ENCODE measurements around a stretch of chr17.

- PRO-cap = no peak
These were observed 63.5 kb downstream of the CYTH1 start for GRCh38 chr17:78718453-78719190.

DNA sequence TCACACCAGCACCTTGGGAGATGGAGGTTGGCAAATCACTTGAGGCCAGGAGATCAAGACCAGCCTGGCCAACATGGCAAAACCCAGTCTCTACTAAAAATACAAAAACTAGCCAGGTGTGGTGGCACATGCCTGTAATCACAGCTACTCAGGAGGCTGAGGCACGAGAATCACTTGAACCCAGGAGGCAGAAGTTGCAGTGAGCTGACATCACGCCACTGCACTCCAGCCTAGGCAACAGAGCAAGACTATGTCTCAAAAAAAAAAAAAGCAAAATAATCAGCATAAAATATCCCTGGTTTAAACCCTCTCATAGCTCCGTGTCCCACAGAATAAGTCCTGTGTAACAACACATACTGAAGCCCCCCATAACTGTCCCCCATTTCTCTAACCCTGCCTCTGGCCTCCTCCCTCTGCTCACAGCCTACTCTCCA lies 13.2 kb downstream of the CYTH1 start:
- PRO-cap = no peak

DNA sequence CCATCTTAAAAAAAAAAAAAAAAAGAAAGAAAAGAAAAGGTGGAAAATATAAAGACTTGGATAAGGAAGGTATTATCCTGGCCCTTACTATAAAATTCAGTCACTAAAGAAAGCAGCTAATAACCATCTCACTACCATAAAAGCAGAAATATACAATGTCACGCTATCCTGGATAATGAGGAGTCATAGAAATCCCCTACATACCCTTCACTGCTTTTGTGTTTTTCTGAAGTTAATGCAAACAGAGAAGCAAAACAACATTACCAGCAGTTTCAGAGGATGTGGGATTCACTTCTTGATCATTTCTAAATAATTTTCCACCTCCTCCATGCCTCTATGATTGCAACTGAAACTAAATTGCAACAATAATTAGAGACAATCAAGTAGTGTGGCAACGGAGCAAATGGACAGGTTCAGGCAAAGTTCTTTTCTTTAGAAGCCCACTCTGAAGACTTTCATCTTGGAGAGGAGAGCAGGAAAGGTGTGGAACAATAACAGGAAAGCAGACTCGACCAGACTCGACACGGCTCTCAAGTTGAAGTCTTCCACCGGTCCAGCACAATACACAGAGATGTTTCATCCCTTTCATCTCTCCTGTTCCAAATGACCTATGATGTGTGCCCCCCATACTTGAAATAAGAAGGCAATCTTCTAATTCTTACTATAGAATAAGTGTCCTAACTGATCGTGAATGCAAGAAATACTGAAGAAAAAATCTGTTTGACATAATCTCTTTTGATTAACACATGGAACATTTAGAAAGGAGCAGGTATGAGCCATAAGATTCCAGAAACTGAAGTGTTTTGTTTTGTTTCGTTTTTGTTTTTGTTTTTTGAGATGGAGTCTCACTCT lies 10.1 kb downstream of the CYTH1 start:
- PRO-cap = unidirectional peak, plus-strand start at position 378 of the sequence

DNA sequence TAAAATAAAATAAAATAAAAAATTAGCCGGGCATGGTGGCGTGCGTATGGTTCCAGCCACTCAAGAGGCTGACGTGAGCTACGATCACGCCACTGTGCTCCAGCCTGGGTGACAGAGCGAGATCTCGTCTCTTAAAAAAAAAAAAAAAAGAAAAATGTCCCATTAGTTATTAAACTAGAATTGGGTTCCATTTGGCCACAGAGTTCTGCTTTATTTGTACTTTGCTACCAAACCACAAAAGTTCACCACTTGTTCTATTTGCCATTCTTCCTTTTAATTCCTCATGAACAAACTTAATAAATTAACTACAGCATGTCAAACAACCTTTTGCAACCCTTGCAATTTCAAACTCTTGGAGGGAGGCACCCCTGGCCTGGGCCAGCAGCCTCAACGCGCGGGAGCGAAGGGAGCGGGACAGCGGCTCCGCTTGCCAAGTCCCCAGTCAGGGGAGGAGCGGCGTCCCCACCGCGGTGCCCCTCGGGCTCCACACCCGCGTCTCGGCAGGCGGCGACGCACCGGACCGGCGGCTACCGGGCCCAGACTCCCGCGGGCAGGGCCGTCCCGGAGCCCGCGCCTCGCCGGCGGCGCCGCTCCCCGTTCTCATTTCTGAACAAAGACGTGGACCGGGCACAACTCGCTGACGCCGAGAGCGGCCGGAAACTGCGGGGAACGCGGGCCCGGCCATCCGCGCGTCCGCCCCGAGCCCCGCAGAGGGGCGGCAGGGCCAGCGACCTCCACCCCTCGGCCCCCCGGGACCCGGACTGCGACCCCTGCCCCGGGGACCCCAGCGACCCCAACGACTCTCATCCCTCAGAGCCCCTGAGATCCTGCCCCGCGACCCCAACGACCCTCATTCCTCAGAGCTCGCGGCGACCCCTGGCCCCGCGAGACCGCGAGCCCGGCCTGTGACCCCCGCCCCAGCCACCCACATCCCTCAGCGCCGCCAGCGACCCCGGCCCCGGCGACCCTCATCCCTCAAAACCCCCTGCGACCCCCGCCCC lies 735 bp downstream of the CYTH1 start:
- PRO-cap = bidirectional peak, plus-strand start at position 200 of the sequence, minus-strand start at position 70 of the sequence; bidirectional peak, plus-strand start at position 503 of the sequence, minus-strand start at position 444 of the sequence; bidirectional peak, plus-strand start at position 643 of the sequence, minus-strand start at position 608 of the sequence

GRCh38 chr17:78893530-78894272 lies 9.3 kb downstream of the CEP295NL start:
- PRO-cap = no peak

GRCh38 chr17:78996483-78997386 lies 12.8 kb downstream of the CANT1 start:
- PRO-cap = no peak

DNA sequence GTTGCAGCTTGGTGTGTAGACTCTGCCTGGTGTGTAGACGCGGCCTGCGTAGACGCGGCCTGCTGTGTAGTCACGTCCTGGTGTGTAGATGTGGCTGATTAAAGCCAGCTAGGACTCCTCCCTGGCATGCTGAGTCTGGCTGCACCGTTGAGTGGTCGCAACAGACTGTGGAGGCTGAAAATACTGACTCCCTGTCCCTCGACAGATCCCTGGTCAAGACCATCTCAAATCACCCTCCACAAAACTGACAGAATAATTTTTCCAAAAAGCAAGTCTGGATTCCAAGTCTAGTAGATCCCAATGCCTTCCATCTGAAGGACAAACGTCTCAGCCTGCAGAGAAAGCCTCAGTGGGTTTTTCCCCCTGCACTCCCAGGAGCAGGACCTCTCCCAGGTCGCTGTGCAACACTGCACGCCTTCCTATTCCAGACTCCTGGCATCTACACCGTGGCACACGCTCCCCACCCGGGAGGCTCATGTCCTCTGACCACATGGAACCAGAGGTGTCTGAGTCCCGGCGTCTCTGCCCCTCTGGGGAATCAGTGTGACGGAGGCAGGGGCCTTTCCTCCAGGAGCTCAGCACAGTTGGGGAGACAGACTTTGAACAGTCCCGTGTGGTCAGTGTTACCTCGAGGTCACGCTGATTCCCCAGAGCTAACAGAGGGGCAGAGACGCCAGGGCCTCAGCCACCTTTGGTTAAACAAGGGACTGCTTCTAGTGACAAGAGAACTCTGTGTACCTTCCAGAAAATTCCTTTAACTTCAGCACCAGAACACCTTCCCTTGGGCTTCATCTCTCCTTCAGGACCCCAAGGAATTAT lies 6.9 kb downstream of the CANT1 start:
- PRO-cap = no peak

GRCh38 chr17:79075230-79075763 lies 673 bp downstream of the ENGASE start:
- PRO-cap = no peak

DNA sequence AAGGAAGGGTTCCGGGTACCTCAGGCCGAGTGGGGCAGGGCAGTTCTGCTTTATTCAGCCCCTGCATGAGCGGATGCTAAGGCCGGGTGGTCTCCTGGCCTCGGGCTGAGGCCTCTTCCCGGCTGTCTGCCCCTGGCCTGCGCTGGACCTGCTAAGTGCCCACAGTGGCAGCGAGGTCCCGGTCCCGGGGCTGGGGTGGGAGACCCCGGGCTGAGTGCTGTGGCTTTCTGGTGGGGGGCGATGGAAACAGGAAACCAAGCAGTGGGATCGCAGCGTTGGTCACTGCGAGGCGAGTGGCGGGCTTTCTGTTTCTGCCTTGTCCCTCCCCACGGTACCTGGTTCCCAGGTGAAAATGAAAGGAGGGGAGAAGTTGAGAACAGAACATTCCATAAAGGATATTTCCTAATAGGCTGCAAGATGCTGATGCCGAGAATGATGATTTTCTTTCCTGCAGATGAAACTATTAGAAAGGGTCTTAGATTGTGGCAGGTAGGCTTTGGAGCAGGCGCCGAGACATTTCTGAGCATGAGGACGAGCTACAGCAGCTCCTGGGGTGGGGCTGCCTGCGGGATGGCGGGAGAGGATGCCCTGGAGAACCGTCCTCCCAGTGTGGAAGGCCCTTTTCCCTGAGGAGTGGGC lies 11.8 kb downstream of the ENGASE start:
- PRO-cap = no peak

- PRO-cap = unidirectional peak, minus-strand start at chr17:79167699
These were observed 92.8 kb downstream of the ENGASE start for GRCh38 chr17:79167514-79167781.

GRCh38 chr17:79306856-79307420 lies 232.3 kb downstream of the ENGASE start:
- PRO-cap = no peak

DNA sequence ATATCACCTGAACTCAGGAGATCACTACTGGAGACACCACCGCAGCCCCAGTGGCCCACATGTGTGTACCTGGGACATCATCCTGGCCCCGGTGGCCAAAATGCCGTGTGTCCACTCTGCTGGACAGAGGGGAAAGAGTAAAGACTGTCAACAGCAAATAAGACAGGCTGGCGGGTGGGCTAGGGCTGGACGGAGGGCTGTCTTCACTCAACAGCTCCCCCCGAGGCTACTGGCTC lies 140.7 kb downstream of the RBFOX3 start:
- PRO-cap = no peak

- PRO-cap = no peak
These were observed 14.8 kb downstream of the ENPP7 start for GRCh38 chr17:79745605-79745841.

- PRO-cap = no peak
These were observed 16.0 kb upstream of the CBX8 start for GRCh38 chr17:79812580-79813542.

- PRO-cap = no peak
These were observed 7.5 kb downstream of the CBX4 start for GRCh38 chr17:79831506-79832426.

DNA sequence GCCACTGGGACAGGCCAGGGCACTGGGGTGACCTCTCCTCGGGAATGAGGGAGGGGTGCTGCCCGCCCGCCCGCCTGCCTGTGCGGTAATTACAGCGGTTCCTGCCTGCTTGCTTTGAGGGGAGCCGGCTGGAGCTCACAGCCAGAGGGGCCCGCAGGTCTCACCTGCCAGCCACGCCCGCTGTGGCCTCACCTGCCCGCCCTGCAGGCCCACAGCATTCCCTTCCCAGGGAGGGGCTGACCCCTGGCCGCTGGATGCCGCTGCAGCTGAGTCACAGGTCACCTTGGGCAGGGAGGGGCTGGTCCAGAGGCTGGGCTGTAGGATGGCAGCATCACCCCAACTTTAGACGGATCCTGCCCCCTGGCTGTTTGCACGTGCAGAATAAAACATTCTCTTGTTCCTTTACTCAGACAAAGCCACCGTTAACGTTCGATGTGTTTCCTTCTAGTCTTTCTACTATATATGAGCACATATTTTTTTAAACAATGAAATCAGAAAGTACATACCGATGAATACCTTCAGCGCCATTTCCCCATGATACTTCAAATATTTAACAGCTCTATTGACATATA lies 76.8 kb upstream of the CBX4 start:
- PRO-cap = no peak

- PRO-cap = no peak
These were observed 86.7 kb upstream of the CBX4 start for GRCh38 chr17:79925658-79926593.

DNA sequence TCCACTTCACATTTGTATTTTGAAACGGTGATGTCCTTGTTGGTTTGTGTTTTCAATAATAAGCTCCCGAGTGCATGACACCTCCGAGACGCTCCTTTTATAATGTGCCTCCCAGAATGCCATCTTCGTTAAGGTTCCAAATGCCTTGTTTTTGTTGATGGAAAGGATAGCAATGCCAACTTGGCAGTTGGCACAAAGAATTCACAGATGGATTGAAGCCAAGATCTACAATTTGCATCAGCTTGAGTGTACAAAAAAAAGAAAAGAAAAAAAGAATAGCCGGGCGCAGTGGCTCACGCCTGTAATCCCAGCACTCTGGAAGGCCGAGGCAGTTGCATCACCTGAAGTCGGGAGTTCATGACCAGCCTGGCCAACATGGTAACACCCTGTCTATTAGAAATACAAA lies 7.7 kb downstream of the TBC1D16 start:
- PRO-cap = no peak

- PRO-cap = no peak
These were observed 653 bp downstream of the GAA start for GRCh38 chr17:80101878-80102589.

- PRO-cap = no peak
These were observed 3.7 kb downstream of the SLC26A11 start for GRCh38 chr17:80223584-80224601.